ENCODE measurements around the genes ZNF814, ZSCAN1, ZSCAN18 and RPS5.

DNA sequence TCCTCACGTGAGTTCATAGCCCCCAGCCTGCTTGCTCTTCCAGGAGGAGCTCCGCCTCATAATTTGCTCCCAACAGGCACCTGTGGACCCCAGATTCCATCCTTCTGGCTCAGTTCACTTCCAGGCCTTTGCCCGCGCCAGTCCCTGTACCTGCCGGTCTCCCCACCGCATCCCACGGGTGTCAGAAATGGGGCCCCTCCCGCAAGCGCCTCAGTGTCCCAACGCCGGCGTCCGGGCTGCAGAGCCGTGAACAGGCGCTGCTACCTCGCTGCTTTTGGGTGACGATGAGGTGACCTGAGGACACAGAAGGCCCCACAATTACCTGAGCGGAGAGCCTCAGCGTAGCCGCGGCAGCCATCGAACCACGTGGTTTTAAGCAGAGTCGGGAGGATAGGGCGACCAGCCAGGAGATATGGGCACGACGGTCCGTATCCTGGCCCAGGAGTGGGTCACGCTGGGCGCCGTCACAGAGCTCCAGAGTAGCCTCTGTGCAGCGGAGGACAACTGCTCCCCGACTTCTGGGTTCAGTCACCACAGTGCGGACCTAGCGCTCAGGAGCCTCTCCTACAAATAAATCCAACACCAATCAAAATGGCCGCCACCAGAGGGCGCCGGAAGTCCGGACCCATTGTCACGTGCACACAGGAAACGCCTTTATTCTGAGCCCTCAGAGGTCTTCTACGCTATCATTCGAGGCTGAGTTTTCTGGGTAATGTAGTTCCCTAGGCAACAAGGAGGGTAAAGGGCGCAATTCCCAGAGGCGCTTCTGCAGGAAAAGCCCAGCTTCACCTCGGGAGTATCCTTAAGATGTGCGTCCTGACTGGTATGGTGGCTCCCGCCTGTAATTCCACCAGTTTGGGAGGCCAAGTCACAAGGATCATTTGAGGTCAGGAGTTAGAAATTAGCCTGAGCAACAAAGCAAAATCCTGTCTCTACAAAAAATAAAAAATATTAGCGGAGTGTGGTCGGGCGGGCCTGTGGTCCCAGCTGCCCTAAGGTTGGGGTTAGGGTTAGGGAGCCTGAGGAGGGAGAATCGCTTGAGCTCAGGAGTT is at the start of gene ZNF814:
Gene ZNF814, minus strand, starts transcription at position 593 of the 1,052 bp plus-strand sequence.
- PRO-cap: unidirectional peak, minus-strand start at position 571 of the sequence
- RAMPAGE, long total RNA: start-site peak on the minus strand centred at position 46 of the sequence, 390 bp wide, 8 reads; start-site peak on the minus strand centred at position 582 of the sequence, 32 bp wide, 35 reads

- PRO-cap: no peak
- RAMPAGE, long total RNA: no peak
These were observed 1.4 kb upstream of the ZNF606 start for GRCh38 chr19:58003908-58004455.

DNA sequence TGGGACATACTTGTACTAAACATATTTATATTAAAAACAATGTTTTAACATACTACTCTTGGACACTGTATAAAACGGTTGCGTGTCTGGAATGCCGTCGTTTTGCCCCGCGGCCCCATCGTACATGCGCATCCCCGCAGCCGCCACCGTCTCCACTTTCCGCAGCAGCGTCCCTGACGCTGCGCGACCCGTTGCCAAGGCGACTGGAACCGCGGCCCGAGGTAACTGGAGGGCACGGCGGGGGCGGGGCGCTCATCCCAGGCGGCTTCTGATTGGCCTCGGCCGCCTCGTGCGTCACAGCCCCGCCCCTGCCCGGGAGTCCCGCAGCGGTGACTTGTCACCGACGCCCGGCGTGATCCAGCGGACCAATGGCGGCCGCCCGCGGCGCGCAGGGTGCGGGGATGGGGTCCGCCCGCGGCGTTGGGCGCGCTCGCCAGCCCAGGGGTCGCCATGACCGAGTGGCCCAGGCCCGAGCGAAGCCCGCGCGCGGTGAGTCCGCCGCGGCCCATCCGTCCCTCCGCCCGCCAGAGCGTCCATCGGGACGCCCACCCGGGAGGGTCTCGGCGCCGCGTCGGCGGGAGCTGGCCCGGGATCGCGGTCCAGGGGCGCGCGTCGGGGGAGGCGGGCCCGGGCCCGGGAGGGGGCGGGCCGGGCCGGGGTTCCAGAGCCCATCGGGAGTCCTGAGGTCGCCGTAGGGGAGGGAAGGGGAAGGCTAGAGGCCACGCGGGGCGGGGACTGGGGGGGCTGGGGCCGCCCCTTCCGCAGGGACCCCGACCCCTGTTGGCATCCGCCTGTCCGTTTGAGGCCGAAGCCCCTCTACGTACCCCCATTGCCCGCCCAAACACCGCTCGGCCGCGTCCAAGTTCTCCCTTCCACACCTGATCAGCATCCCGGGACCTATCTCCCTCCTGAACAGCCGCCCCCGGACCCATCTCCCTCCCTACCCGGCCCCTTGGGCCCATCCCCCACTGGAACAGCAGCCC is at the start of gene ZSCAN1:
Gene ZSCAN1, plus strand, starts transcription at position 353 of the 983 bp plus-strand sequence.
- PRO-cap: bidirectional peak, plus-strand start at position 353 of the sequence, minus-strand start at position 198 of the sequence
- RAMPAGE, long total RNA: no peak

DNA sequence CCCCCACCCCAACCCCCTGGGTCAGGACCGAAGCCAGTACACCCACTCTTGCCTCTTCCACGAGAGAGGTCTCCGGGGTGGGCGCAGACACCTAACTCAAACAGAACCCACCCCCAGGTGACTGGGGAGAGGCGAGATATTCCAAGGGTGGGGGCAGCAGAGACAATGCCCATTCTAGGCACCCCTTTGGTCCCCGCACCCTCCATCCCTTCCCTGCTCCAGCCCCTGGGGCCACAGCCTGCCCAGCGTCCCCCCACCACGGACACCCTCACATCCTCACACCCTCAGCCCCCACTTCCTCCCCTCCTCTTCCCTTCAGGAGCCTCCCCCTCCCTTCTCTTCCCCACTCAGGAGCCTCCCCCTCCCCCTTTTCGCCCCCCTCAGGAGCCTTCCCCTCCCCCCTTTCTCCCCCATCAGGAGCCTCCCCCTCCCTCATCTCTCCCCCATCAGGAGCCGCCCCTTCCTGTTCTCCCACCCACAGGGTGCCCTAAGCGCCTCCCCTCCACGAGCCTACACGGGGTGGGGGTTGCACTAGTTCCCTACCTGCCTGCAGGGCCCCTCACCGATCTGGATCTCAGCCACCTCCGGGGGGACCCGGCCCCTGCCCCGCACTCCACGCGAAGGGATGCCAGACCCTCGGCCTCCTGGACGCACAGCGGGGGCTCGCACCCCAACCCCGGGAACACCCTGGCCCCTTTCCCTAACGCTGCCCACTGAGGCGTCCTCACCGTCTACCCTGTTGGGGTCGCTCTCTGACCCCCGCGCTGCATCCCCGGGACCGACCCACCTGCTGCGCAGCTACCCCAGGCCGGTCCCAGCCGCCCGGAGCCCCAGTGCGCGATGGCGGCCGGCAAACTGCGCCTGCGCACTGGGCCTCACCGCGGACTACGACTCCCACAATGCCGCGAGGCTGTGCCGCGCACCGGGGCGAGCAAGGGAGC is at the start of gene ZSCAN18:
Gene ZSCAN18, minus strand, starts transcription at position 845 of the 941 bp plus-strand sequence.
- PRO-cap: bidirectional peak, plus-strand start outside the sequence, minus-strand start at position 842 of the sequence
- RAMPAGE, long total RNA: start-site peak on the minus strand centred at position 838 of the sequence, 15 bp wide, 103 reads

- PRO-cap: no peak
- RAMPAGE, long total RNA: no peak
These were observed 513 bp downstream of the ZNF544 start for GRCh38 chr19:58229188-58229665.

- PRO-cap: bidirectional peak, plus-strand start at chr19:58305384, minus-strand start at chr19:58305224
- RAMPAGE, long total RNA: no peak
These were observed 205 bp upstream of the ERVK3-1 start for GRCh38 chr19:58305036-58305308.

DNA sequence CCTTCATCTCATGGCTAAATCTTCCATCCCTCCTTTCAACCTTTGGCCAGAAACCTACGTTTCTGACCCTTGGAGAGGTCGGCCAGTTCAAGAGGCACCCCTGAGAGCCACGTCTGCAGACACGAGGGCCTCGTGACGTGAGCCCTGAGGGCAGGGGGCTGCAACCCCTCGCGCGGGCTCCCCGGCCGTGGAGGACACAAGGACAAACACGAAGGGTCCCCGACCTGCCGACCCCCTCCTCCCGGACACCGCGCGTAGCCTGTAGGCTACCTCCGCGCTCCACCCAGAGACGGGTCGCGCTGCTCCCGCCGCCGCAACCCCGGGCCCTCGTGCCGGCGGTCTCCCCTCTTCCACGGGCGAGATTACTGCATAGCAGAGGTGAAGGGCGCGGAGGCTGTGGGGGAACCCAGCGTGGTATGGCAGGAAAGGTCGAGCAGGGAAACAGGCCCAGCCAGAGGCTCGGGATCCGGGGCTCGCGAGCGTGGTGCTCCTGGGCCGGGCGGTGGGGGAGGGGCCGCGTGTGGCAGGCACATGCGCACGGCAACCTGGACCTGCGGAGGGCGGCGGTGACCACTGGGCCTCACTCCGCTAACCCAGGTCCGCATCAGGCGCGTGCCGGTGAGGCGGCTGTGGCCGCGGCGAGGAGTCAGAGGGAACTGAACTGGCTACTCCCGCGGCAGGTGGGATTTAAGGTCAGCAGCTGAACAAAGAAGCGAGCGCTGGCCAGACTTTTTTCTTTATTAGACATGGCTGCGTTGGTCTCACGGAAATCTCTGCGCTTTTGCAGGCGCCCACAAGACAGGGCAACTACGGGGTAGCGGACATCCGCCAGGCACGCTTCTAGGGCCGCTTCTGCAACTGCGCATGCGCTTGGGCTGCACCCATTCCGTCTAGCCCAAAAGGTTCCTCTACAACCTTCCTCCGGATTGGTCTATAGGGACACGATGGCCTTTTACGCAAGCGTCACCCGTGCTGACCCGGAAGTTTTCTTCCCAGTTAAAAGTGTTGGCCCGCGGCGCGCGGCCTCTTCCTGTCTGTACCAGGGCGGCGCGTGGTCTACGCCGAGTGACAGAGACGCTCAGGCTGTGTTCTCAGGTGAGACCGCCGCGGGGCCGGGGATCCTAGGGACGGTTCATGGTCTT is at the start of gene RPS5:
Gene RPS5, plus strand, starts transcription at position 1,025 of the 1,142 bp plus-strand sequence.
- PRO-cap: bidirectional peak, plus-strand start at position 1,025 of the sequence, minus-strand start at position 856 of the sequence
- RAMPAGE, long total RNA: start-site peak on the plus strand centred at position 553 of the sequence, 48 bp wide, 11 reads; start-site peak on the plus strand centred at position 1,035 of the sequence, 5 bp wide, 76 reads

GRCh38 chr19:58417186-58417844 is 8.9 kb downstream of the ZNF584 start:
- PRO-cap: no peak
- RAMPAGE, long total RNA: start-site peak on the plus strand at chr19:58417170-58417249, 6 reads

- PRO-cap: no peak
- RAMPAGE, long total RNA: no peak
These were observed 3.9 kb upstream of the ZNF446 start for GRCh38 chr19:58472070-58472859.

DNA sequence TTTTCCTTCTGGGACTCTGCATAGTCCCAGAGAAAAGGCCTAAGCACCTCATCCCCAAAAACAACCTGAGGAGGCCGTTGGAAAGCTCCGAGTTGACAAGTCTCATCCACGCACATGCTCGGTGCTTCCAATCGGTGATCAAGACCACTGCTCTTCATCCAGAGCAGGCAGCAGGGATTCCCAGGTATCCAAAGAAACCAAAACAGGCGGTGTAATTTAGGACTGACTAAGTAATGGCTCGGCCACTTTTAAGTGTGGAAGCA is 1.2 kb upstream of the ZNF446 start:
- PRO-cap: no peak
- RAMPAGE, long total RNA: no peak

DNA sequence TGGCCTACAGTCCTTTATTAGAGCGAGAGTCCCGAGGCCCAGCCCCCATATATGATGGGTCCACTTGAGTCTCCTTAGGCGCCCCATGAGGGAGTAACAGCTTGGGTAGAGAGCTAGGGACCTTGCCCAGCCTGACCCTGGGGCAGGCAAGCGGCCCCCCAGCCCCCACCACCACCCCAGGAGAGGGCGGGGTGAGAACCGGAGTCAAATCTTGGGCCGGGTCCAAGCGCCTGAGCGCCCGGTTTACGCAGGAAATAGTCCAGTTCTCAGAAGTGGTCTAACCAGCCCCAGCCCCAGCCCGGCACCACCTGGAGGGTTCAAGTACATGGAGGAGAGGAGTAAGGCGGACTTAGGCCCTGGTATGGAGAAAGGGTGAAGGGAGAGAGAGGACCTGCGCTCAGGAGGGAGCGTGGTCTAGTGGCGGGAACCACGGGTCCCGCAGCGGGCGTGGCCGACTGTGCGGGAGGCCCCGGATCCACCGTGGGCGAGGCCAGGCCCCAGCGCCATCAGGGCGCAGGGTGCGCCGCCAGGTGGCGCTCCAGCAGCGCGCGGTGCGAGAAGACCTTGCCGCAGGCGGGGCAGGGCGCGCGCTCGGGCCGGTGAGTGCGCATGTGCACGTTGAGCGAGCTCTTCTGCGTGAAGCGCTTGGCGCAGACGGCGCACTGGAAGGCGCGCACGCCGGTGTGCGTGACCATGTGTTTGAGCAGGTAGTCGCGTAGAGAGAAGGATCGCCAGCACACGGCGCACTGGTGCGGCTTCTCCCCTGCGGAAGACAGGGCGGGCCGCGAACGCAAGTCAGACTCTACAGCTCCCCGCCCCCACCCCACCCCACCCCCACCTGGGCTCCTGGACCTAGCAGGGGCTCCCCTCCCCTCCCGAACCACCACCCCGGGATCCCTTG is 2.0 kb upstream of the SLC27A5 start:
- PRO-cap: unidirectional peak, plus-strand start at position 653 of the sequence
- RAMPAGE, long total RNA: no peak

- PRO-cap: no peak
- RAMPAGE, long total RNA: no peak
These were observed 1.1 kb downstream of the TRIM28 start for GRCh38 chr19:58544567-58545665.

GRCh38 chr19:58549925-58550975 is 4.7 kb downstream of the CHMP2A start:
- PRO-cap: no peak
- RAMPAGE, long total RNA: no peak

DNA sequence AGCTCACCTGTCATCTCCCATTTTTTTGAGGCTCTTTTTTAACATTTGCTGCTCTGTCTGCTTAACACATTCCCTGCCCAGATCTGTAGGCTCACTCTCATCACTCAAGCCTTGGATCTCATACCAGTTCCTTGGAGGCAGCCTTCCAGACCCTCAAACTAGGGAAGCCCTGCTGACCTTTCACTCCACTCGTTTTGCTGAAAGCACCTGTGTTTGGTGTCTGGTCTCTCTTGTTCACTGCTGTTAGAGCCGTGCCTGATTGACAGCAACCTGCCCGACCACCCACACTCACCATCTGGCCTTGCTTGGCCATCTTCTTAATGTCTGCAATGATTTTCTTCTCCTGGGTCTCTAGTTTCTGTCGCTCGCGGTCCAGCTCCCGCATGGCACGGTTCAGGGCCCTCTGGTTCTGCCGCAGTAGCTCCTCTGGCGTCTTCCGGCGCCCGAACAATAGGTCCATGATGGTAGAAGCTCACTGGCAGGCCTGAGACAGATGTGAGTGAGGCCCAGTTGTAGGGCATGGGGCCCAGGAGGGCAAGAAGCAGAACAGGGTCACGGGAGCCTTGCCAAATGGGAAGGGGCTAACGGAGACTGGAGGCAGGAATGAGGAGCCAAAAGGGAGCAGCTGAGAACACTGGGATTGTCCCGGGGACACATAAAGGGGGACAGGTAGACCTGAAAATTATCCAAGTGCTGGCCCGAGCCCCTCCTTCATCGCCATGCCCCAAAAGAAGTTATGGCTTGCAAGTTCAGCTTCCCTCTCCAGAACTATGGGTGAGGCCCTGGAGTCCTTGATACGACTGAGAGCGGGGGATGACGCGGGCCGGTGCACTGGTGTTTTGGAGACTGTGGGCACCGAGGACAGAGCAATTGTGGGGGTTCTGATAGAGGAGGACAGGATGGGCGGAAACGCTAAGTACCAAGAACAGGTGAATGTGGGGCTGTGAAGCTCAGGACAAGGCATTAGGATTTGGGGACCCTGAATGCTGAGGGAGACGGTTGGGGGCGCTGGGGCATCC is 843 bp downstream of the CHMP2A start:
- PRO-cap: no peak
- RAMPAGE, long total RNA: no peak

DNA sequence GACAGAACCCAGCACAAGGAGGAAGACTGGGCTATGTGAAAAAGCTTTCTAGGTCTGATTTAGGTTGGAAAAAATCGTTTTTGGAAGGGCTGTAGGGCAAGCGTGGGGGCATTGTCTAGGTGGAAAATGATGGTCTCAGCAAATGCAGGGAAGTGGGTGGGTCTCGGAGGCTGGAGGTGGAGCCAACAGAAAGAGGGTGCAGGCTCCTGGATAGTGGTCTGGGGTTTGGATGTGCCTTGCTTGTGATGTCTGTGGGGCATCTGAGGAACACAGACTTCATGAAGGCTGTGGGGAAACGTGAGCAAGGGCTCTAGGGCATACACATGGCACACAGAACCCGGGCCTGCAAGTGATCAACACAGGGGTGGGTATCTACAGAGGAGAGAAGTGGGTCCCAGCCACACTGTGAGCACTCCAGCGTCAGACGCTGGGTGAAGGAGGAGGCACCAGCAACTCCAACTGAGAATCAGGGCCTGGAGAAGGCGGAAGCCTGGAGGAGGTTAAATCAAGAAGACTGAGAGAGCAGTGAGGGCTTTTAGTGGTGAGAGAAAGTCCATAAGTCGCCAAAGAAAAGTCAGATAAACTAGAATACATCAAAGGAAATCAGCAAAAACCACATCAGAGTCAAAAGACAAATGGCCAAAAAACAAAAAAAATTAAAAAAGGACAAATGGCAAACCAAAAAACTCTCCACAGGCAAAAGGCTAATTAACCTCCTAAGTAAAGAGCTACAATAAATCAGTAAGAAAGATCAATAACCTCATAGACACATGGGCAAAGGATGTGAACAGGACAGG is 5.5 kb upstream of the UBE2M start:
- PRO-cap: no peak
- RAMPAGE, long total RNA: start-site peak on the plus strand centred at position 279 of the sequence, 73 bp wide, 5 reads

DNA sequence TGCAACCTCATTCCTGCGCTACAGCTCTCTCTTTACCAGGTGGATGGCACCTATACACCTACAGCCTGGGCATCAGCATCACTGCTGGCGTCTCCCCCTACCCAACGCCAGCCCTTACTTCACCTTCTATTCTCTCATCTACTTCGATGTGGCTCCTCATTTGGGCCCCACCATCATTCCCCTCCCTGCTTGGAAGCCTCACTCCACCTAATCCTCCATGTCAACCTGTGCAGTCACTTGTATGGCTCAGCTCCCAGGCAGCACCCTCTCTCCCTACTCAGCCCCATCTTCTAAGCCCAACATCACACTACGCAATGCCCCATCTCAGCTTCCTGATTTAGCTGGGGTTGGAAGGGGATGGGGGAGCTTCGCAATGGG is 1.1 kb downstream of the MZF1 start:
- PRO-cap: no peak
- RAMPAGE, long total RNA: no peak